ENCODE data around the genes SDCBP2, SIRPA and STK35.

DNA sequence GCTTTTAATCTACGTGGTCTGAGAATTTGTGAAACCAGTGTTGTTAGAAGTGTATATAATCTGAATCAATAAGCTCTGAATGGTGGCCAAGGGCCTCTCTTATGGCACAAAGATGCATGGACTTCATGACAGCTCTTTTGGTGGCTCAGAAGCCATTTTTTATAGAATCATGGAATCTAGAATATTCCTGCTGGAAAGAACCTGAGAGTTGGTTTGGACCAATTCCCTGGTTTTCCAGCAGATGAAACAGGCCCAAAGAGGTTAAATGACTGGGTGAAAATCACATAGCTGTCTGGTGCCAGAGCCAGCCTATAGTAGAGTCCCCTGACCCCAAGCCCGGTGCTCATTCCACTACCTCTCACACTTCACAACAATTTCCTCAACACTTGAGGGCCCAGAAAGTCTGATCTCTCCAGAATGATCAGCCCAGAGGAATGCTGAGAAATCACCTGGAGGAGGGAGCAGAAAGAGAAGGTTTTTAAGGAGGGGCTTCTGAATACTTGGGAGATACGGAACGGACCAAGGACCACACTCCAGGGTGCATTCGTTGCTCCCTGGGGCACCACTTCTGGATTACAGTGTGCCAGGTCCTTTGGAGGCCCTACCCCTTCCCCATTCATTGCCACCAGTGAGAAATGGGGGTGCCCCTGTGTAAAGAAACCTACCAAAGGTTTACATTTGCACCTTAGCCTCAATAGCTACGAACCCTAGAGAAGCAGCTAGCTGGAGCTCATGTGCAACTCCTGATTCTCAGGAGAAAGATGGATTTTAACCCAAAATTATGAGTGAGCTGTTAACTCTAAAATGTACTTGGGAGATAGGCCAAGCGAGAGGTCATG is 2.2 kb downstream of the ZCCHC3 start:
- RRBS: no CpG with 5 or more reads among the region's 7 CpGs

- RRBS: no CpG with 5 or more reads among the region's 8 CpGs
Observed at GRCh38 chr20:544029-544424, 437 bp upstream of the CSNK2A1 start.

GRCh38 chr20:669508-669859 is 6.1 kb downstream of the SCRT2 start:
- RRBS: no CpG with 5 or more reads among the region's 6 CpGs

GRCh38 chr20:709361-710134 is 33.9 kb upstream of the SCRT2 start:
- RRBS: 7% methylated on average over 13 of the region's 50 CpGs

DNA sequence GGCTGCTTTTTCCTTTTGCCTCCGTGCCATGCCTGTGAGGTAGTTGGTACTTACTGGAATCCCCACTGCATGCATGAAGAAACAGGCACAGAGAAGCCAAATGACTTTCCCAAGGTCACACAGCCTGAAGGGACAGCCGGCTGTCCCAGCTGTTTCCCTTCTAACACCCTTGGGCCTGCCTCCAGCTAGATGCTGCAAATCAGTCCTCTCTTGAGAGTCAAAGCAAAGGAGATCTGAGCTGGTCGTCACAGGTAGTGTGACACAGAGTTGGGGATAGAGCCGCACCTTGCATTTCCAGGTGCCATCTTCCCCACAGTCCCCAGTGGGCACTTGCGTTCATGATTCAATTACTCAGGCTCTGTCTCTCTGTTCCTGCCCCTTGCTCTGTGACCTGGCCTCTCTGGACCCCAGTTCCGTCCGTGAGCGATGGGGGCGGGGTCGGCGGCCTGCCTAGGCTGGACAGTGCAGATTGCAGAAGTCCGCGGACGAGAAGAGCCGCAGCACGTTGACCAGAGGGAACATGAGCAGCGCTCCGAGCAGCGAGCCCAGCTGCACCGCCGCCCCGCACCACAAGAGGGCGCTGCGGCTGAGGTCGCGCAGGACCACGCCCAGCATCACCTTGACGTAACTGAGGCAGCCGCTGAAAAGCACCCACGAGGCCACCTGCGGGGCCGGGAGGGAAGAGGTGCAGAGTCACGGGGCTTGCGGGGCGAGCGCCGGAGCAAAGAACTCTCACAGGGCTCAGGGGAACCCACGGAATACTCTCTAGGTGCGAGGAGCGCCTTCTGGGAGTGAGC is 7.5 kb downstream of the SLC52A3 start:
- RRBS: 18% methylated on average over 6 of the region's 40 CpGs

GRCh38 chr20:821185-821409 is 12.4 kb upstream of the FAM110A start:
- RRBS: no CpG with 5 or more reads among the region's 2 CpGs

DNA sequence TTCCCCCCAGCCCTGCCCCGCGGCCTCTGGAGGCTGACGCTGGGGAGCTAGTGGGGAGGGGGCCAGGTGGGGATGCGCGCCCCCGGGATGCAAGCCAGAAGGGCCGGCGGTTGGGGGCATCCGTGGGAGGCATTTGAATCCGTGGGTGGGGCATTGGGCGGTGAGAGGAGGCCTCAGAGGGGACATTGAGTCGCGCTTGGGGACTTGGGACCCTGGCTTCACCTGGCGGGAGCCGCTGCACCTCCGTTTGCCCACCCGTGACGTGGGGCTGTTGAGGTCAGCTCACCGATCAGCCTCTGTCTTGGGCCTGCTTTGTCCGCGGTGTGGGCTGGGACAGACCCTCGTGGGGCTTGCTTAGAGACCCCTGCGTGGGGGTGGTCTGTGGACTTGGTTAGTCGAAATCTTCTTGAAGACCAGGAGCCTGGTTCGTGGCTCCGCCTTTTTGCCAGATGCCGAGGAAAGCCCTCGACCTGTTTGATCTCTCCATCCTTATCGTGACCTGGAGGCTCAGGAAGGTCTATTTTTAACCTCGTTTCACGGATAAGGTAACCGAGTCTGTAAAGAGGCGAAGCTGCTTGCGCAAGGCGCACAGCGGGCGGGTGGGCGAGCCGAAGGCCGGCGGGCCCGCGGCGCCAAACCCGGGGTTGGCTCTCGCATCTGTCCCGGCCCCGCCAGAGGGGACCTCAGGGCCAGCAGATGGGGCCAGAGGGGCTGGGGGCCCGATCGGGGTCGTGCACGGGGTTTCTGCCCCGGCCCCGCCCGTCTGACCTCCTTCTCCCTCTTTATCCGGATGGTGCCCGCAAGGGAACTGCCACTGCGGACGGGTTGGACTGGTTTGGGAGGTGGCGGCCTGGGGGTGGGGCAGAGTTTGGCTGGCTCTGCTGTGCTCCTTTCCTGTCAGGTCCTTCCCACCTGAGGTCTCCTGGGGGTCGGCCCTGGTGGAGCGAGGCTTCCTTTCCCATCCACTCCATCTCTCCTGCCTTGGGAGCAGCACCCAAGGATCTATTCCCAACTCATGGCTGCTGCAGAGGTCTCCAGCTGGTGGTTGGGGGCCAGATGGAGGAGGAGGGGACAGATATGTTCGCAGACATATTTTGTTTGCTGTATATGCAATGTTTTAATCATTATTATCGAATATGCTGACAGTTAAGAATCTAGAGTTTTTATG is 8.5 kb downstream of the FAM110A start:
- RRBS: 32% methylated on average over 10 of the region's 64 CpGs

DNA sequence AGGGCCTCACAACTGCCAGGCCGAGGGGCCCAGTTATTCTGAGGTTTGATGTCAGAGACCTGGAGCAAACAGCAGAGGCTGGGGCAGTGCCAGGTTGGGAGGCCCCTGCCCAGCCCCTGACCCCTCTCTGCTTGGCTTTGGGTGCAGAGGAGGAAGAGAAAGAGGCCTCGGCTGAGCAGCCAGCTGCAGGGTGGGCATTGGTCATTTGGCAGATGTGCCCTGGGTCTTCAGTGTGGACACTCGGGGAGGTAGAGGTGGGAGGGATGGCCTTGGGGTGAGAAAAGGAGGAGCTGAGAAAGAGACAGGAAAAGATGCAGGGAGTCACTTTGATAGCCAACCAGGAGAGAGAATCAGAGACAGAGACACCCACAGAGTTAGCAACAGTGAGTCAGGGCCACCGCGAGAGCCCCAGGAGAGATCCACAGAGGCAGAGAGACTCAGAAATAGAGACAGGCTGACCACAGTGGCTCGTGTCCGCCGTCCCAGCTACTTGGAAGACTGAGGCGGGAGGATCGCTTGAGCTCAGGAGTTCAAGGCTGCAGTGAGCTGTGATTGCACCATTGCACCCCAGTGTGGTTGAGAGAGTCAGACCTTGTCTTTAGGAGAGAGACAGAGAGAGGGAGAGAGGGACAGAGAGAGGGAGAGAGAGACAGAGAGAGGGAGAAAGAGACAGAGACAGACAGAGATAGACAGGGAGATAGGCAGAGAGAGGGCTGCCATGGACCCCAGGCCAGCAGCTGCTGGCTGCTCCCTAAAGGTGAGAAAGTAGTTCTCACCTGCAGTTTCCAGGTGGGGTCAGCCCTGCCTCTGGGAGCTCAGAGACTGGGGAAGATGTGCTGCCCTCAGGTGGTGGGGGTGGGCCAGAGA is 4.7 kb downstream of the ANGPT4 start:
- RRBS: no CpG with 5 or more reads among the region's 10 CpGs

- RRBS: no CpG with 5 or more reads among the region's 6 CpGs
Observed at GRCh38 chr20:996713-997090, 5.4 kb downstream of the RSPO4 start.

DNA sequence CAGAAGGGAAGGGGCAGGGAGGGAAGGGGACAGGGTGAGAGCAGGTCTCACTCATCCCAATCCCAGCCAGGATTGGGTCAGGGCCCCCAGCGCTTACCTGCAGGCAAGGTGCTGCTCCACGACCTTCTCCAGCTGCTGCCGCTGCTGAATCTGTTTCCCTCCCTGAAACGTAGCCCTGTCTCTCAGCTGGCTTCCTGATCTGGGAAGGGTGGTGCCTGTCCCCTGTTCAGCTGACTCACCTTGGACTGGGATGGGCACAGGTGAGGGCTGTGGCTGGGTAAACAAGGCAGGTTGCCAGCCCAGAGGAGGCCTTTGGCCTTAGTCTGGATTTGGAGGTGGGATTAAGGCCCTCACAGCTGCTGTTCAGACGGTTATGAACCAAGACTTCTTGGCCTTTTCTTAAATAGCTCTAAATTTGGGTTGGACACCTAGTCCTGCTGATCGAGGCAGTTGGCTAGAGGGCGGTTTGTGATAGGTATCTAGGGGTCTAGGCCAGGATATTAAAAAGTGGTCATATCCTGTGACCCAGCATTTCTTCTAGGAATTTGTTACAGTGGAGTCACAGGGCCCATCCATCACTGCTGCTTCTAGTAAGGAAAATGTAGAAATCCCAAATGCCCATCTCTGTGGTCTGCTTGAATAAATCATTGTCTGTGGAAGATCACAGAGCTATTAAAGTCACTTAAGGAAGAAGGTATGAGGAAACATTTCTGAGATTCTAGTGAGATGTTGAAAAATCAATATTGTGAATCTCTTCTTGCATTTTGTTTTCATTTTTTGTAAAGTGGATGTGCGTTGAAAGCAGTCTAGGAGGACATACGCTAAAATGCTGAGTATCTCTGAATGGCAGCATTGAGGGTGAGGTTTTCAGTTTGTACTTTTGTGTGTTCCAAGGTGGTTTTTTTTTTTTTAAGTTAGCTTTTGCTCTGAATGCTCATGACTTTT is at the start of gene SDCBP2:
SDCBP2 (minus strand) TSS at position 152 of the 945 bp plus-strand sequence.
- RRBS: no CpG with 5 or more reads among the region's 9 CpGs

DNA sequence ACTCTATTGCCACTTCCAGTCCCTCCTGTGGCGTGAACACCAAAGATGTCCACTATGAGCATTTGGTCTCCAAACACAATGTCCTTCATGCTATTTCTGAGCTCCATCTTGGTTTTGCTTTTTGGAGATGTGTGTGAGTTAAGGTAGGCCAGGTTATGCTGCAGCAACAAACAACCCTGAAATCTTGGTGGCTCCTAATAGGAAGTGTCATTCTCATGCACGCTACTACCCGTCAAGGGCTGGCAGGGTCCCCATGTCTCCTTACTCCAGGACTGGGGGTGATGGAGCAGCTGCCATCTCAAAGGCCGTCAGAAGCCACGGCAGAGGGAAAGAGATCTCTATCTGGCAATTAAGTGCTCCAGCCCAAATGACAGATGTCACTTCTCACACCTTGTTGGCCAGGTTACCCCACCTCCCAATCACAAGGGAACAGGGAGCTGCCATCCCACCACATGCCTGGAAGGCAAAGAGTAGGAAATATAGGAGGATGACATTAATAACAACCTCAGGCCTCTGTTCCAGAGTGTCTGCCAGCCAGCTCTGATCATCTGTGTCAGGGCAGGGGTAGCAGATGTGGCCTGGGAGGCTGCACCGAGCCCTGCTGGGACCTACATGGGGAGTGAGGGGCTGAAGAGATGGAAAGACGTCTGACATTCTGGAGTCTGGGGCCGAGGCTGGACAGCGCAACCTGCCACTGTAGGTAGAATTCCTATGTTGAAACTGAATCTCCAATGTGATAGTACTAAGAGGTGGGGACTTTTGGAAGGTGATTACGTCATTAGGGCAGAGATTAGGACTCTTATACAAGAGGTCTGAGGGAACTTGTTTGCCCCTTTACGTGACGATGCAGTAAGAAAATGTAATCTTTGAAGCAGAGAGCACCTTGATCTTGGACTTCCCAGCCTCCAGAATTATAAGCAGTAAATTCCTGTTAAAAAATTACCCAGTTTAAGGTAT is 4.7 kb upstream of the SDCBP2 start:
- RRBS: no CpG with 5 or more reads among the region's 12 CpGs

DNA sequence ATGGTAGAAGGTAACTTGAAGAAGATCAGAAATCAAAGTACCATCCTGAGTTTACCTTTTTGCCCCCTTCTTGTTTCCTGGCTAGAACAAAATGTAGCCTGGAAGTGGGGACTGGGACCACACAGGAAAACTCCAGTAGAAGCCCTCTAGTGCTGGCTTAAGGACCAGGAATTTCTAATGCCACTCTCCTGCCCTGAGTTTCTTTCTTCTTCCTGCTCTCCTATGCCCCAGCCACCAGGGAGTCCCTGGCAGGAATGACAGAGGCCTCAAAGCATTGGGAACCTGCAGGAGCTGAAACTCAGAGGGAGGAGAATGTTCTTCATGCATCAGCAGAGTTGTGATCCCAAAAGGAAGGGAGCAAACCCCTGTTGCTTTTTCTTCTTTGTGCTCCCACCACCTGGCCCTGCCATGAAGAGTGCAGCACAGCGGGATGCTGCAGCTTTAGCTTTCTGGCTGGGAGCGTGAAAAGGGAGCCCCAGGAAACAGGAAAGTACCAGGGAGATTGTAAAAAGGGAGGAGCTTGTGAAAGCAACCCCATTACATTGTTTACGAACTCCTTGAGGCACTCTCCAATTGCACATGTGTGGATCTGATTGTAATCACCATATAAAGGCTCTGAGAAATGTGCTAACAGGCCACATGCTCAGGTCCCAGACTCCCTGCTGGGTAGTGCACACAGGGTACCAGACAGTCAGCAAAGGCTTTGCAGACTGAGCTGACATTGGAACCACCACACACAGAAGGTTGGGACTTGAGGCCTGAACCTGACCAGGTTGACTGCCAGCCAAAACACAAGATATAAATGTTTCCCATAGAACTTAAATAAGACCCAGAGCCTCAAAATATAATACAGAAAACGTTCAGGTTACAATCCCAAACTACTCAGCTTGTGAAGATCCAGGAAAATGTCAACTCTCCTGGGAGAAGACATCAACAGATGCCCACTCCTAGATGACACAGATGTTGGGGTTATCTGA is 34.8 kb upstream of the FKBP1A start:
- RRBS: no CpG with 5 or more reads among the region's 4 CpGs

DNA sequence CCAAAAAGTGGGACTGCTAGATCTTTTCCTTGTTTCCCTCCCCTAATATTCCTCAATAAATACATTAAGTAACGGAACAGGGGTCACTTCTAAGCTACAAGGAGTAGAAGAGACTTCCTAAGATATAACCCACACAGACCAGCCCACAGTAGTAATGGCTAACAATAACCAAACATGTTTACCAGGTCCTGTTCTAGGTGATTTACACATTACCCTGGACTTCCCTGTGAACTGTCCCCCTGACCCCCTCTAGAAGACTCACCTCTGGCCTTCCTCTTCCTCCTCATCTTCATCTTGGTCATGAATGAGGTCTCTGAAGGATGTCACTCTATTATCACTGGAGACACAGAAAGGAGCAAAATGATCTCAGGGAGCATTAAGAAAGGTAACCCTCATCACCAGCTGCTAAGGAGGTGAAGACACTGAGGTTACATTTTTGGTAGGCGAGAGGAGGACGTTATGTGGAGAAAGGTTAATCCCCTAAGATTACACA is 8.7 kb downstream of the NSFL1C start:
- RRBS: no CpG with 5 or more reads among the region's 3 CpGs

DNA sequence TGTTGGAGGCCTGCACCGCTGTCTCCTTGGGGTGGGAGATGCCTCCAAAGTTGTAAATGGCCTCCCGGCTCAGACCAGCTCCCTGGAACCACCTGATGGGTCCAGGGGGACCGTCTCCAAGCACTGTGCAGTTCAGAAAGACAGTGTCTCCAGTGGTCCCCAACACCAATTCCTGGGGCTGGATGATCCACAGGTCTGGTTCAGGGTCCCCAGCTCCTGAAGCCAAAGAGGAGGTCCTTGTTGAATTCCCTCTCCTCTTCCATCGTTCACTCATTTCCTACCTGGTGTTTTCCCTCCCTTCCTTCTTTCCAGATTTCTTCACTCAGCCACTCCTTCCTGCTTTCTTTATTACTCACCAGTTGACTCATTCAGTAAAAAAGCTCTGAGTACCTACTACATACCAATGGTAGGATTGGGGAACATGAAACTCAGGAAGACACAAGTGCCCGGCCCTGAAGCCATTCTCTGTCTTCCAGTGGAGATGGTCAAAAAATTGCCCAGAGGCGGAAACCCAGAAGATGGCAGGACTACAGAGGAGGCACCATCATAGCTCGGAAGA is 11.8 kb upstream of the NSFL1C start:
- RRBS: no CpG with 5 or more reads among the region's 7 CpGs

- RRBS: no CpG with 5 or more reads among the region's 2 CpGs
Observed at GRCh38 chr20:1803971-1804086, 91.4 kb upstream of the SIRPA start.

DNA sequence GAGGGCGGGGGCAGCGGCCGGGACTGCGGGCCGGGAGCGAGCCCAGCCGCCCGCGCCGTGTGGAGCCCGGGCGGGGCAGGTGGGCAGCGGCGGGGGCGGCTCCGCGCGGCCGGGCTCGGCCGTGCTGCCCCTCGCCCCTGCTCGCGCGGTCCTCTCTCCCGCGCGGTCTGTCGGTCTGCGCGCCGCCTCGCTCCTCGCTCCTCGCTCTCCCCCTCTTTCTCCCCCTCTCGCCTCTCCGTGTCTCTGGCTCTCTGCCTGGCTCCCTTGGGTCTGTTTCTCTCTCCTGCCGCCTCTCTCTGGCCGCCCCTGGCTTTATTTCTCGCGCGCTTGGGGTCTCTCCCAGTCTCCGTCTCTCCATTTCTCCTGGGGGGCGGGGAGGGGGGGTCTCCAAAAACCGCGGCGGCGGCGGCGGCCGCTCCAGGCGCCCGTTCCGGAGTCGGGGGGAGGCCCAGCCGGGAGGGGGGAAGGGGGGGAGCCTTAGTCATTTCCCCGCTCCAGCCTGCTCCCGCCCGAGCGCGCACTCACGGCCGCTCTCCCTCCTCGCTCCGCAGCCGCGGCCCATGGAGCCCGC is at the start of gene SIRPA:
SIRPA (plus strand) TSS at position 520 of the 571 bp plus-strand sequence.
- RRBS: 4% methylated on average over 15 of the region's 68 CpGs

GRCh38 chr20:1896814-1897529 is 1.8 kb downstream of the SIRPA start:
- RRBS: no CpG with 5 or more reads among the region's 13 CpGs

GRCh38 chr20:2101441-2102491 is at the start of gene STK35:
TSS of gene STK35 (plus strand) at chr20:2101827.
- RRBS: 3% methylated on average over 36 of the region's 92 CpGs

- RRBS: no CpG with 5 or more reads among the region's 9 CpGs
Observed at GRCh38 chr20:2303516-2304174, 7.8 kb downstream of the TGM3 start.

GRCh38 chr20:2483743-2484371 is 13.3 kb upstream of the SNRPB start:
- RRBS: no CpG with 5 or more reads among the region's 12 CpGs

All from AG04449 (cell line).